Spleen (tissue), 7 donors: ENCODE measurements around a stretch of chr21.

DNA sequence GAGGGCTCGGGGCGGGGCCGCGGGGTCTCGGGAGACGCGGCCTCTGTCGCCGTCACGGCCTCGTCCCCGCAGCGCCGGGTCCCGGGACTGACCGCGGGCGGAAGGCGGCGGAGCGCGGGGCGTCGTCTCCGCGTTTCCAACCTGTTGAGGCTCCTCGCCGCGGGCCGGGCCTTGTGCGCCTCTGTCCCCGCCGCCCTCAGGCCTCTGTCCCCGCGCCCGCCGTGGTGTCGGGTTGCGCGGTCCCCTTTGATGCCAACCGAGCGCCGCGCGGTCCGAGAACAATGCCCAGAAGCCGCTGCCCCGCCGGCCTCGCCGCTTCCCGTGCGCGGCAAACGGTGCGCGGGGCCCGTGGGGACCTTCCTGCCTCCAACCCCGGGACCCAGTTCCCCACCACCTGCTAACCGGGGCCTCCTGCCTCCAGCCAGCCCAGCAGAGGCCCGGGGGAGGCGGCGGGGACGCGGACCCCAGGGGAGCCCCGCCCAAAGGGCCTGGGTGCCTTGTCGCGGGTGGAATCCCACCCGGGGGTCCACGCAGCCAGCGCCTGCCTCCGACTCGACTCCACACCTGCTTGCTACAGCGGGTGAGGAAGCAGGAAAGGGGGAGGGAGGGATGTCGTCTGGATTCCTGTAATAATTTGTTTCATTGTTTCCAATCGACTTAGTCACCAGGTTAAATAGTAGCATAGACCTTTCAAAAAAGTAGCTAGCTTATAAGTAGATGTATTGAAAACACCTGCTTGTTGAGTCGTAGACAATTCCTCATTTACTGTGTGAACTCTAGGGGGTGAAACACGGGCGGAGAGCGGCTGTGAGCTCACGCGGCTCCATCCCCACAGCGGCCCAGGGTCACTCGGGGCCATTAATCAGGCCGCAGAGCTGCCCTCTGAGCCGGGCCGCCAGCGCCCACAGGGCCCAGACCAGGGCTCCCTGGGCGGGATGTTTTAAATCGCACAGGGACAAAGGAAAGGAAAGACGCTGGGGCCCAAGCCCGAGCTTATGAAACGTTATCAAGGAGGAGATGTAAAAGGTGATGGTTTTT is 1.1 kb downstream of the COL18A1 start:
- PRO-cap, 4 experiments, result peak in 4 of 4 experiments; most common minus-strand start position 283 of the sequence (in 3)
- RAMPAGE, long total RNA, 4 experiments, result no peak in any of the 4 experiments

DNA sequence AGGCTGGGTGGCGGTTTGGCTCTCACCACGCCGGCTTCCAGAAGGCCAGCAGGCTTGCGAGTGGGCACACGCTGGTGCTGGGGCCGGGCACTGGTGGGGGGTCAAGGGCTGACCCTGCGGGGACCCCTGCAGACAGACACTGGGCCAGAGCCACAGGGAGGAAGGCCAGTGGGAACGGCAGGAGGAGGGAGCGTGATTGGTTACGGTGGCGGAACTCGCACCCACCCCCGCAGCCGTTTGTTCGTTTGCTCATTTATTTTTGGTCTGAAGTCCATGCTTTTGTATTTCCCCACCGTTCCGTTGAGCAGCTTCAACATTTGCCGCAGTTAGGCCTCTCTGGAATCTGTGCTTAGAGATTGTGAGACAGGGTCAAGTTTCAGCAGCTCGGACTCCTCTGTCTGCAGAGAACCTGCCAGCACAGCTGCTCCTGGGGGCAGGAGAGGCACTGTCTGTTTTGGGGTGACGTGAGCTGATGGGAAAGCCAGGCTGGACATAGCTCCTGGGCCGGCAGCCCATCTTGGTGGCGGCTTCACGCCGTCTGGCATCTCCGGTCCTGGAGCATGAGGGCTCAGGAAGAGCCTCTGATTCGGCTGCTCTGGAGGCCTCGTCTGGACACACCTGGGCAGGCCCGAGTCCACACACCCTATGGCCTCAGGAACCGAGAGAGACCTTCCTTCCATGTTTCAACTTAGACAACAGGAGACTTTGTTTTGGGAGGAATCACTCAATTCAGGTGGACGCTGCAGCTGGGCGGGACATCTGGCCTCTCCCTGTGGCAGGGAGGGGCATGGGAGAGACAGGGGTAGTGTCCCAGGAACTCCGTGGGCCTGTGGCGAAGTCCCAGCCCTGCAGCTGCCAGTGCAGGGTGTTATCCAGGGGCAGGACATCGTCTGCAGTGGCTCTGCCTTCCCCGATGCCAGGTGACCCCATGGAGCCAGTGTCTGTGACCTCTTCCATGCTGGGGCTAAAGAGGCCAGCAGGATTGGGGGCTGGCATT is 5.7 kb downstream of the COL18A1 start:
- PRO-cap, 4 experiments, result no peak in any of the 4 experiments
- RAMPAGE, long total RNA, 4 experiments, result no peak in any of the 4 experiments

GRCh38 chr21:45449381-45450294 is 44.7 kb downstream of the COL18A1 start:
- PRO-cap, 4 experiments, result no peak in any of the 4 experiments
- RAMPAGE, long total RNA, 4 experiments, result no peak in any of the 4 experiments

- PRO-cap, 4 experiments, result no peak in any of the 4 experiments
- RAMPAGE, long total RNA, 4 experiments, result no peak in any of the 4 experiments
Measured at GRCh38 chr21:45459652-45460093, 54.7 kb downstream of the COL18A1 start.

DNA sequence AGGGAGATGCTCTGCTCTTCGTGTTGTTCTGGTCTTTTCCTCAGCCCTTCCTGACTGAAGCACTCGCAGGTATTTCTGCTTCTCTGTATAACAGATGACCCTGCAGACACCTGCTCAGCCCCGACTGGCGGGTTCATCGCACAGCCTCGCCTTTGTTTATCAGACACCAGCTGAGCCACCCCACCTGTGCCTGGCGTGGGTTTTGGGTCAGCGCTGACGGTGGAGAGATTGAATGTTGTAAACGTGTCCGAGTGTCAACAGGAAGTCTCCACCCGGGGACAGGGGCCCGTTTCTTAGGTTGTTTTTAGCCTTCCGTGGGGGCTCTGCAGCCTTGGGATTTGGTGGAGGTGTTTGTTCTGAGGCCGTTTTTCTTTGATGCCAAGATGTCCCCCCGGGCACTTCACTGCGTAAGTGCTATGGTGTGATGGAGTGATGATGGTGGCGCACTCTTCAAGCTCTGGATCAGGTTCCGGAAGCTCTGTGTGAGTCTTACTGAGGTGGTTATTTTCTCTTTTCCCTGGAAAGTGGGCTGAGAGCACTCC is 60.2 kb downstream of the COL18A1 start:
- PRO-cap, 4 experiments, result no peak in any of the 4 experiments
- RAMPAGE, long total RNA, 4 experiments, result no peak in any of the 4 experiments

- PRO-cap, 4 experiments, result no peak in any of the 4 experiments
- RAMPAGE, long total RNA, 4 experiments, result no peak in any of the 4 experiments
Measured at GRCh38 chr21:45488533-45488868, 53.7 kb downstream of the SLC19A1 start.

DNA sequence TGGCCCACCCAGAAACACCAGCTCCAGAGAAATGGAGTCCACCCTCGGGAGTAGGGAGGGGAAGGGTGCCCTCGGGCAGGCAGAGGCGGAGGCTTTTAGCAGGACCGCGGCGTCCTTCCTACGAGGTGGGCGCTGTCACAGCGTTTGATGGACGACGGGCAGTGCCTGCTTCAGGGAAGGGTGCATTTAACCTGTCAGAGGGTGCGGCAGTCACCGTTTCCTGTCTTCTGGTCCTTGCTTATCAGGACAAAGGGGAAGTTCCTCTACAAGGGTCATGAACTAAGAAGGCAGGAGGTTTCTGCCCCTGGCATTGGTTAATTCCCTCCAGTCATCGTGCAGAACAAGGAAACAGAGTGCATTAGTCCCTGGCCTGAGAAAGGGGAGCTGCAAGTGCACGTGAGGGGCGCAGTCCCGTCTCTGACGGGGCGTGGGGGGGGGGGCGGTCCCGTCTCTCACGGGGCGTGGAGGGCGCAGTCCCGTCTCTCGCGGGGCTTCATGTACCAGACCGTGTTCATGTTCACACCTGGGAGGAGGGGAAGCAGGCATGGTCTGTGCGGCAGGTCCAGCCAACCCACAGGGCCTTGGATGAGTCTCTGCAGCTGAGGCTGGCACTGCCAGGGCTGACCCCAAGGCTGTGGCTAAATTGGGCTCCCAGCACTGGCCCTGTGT is 89.4 kb upstream of the COL6A1 start:
- PRO-cap, 4 experiments, result peak in 2 of 4 experiments; most common plus-strand start position 408 of the sequence (in 2); most common minus-strand start position 146 of the sequence (in 1)
- RAMPAGE, long total RNA, 4 experiments, result start-site peak on the plus strand in 2 of 4 experiments, centred at positions 295 to 300 of the sequence, 8 to 13 reads per replicate

DNA sequence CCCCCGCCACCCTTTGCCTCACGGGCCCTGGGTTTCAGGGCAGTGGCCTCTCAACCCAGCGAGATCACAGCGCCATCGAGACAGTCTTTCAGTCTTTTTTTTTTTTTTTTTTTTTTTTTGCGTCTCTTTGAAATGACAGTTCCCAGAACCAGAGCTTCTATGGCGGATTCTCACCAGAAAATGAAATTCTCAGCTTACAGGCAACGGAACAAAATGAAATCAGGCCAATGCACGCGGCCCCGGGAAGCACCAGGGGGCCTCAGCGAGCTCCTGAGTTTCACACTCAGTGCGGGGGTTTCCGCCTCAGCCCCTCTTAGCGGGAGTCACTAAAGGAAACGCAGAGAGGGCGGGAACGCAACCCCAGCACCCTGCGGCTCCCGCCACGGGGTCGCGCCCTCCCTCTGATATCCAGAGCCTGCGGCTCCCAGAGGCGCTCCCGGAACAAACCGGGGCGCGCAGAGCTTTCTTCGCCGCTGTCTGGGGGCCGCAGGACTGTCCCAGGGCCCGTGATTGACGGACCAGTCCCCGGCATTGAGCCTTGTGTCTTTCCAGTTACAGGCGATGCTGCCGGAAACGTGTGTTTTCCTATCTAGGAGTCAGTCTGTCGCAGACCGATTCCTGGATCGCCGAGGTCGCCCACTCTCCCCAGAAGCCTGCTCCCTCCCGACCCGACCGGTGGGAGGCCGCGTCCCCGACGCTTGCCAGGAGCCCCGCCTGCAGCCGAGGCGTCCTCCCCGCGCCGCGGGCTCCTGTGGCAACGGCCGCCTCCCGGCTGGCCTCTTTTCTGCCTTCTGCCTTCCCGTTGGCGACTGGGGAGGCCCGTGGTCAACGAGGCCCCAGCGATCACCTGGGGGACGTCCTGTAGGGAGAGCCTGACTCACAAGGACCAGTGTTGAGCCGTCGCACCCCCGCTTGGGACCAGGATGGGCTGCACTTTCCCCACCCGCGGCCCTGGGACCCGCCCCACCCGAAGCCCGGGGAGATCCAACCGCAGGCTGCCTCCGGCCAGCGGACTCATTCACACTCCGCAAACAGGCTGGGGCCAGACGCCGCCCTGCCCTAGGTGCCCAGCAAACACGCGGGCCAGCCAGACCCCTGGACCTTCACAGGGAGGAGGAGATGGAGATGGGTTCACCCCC is 7.7 kb upstream of the COL6A1 start:
- PRO-cap, 4 experiments, result peak in 4 of 4 experiments; most common plus-strand start position 340 of the sequence (in 3); most common minus-strand start position 182 of the sequence (in 4)
- RAMPAGE, long total RNA, 4 experiments, result no peak in any of the 4 experiments

GRCh38 chr21:45976591-45977151 is 4.9 kb upstream of the COL6A1 start:
- PRO-cap, 4 experiments, result no peak in any of the 4 experiments
- RAMPAGE, long total RNA, 4 experiments, result no peak in any of the 4 experiments

DNA sequence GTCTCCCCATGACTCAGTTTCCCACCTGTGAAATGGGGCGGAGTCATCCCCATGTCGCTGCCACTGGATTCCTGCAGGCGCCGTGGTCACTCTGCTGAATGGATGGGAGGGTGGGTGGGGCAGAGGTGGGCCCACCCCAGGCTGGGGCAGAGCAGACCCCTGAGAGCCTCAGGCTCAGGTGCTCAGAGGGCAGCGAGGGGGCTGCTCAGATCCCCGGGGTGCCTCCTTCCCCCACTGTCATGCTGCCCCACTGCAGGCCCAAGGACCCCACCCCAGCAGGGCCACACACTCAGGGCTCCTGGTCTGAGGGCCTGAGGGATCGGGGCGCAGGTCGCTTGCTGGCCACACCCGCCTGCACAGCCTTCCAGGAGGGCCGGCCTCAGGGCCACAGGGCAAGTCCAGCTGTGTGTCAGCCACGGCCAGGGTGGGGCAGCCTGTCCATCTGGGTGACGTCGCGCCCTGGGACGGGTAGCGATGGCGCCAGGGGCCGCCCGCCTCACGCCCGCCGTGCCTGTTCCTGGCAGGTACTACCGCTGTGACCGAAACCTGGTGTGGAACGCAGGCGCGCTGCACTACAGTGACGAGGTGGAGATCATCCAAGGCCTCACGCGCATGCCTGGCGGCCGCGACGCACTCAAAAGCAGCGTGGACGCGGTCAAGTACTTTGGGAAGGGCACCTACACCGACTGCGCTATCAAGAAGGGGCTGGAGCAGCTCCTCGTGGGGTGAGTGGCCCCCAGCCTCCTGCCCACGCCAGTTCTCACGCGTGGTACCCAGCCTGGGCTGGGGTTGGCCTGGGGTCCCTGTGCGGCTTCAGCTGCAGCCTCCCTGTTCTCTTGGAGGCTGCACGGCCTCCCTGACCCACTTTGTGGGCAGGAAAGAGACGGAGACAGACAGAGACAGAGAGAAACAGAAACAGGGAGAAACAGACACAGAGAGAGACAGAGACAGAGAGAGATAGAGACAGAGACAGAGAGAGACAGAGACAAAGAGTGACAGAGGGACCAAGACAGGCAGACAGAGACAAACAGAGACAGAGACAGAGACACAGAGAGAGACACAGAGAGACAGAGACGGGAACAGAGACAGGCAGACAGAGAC is 2.5 kb downstream of the COL6A1 start:
- PRO-cap, 4 experiments, result no peak in any of the 4 experiments
- RAMPAGE, long total RNA, 4 experiments, result start-site peak on the plus strand in 2 of 4 experiments, centred at positions 681 to 721 of the sequence, 38 to 50 reads per replicate

GRCh38 chr21:46028987-46029644 is 47.5 kb downstream of the COL6A1 start:
- PRO-cap, 4 experiments, result no peak in any of the 4 experiments
- RAMPAGE, long total RNA, 4 experiments, result no peak in any of the 4 experiments

GRCh38 chr21:46054393-46055059 is 43.4 kb upstream of the COL6A2 start:
- PRO-cap, 4 experiments, result no peak in any of the 4 experiments
- RAMPAGE, long total RNA, 4 experiments, result no peak in any of the 4 experiments

- PRO-cap, 4 experiments, result peak in 4 of 4 experiments; most common plus-strand start chr21:46056762 (in 1); most common minus-strand start chr21:46056589 (in 3)
- RAMPAGE, long total RNA, 4 experiments, result no peak in any of the 4 experiments
Measured at GRCh38 chr21:46056406-46057319, 41.2 kb upstream of the COL6A2 start.

DNA sequence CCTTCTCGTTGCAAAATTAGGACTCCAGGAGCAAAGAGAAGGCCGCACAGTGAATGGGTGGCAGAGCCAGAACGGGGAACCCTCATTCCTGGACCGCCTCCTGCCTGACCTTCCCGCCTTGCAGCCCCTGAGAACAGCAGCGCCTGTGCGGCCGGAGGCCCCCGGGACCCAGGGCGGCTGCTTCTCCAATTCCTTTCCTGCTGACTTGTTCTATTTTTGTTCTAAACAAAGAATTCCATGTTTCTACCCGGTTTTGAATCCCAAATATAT is 32.0 kb upstream of the COL6A2 start:
- PRO-cap, 4 experiments, result no peak in any of the 4 experiments
- RAMPAGE, long total RNA, 4 experiments, result no peak in any of the 4 experiments

GRCh38 chr21:46132100-46132837 is 23.1 kb downstream of the FTCD start:
- PRO-cap, 4 experiments, result no peak in any of the 4 experiments
- RAMPAGE, long total RNA, 4 experiments, result no peak in any of the 4 experiments

GRCh38 chr21:46152340-46152836 is 3.0 kb downstream of the FTCD start:
- PRO-cap, 4 experiments, result no peak in any of the 4 experiments
- RAMPAGE, long total RNA, 4 experiments, result no peak in any of the 4 experiments

DNA sequence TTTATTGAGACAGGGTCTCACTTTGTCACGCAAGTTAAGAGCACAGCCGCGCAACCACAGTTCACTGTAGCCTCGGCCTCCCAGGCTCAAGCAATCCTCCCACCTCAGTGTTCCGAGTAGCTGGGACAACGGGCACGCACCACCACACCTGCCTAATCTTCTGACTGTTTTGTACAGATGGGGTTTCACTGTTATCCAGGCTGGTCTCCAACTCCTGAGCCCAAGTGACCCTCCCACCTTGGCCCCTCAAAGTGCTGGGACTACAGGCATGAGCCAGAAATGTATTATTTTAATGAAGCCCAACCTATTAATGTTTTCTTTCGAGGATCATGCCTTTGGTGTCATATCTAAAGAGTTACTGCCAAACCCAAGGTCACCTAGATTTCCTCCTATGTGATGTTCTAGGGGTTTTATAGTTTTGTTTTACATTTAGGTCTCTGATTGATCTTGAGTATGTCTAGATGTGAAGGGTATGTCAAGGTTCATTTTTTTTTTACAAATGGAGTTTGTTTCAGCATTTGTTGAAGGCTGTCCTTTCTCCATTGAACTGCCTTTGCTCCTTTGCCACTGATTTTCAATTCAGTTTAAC is 3.1 kb upstream of the SPATC1L start:
- PRO-cap, 4 experiments, result no peak in any of the 4 experiments
- RAMPAGE, long total RNA, 4 experiments, result no peak in any of the 4 experiments

- PRO-cap, 4 experiments, result no peak in any of the 4 experiments
- RAMPAGE, long total RNA, 4 experiments, result no peak in any of the 4 experiments
Measured at GRCh38 chr21:46346096-46346327, 22.1 kb downstream of the PCNT start.

GRCh38 chr21:46393904-46394847 is 64.5 kb upstream of the DIP2A start:
- PRO-cap, 4 experiments, result no peak in any of the 4 experiments
- RAMPAGE, long total RNA, 4 experiments, result no peak in any of the 4 experiments

DNA sequence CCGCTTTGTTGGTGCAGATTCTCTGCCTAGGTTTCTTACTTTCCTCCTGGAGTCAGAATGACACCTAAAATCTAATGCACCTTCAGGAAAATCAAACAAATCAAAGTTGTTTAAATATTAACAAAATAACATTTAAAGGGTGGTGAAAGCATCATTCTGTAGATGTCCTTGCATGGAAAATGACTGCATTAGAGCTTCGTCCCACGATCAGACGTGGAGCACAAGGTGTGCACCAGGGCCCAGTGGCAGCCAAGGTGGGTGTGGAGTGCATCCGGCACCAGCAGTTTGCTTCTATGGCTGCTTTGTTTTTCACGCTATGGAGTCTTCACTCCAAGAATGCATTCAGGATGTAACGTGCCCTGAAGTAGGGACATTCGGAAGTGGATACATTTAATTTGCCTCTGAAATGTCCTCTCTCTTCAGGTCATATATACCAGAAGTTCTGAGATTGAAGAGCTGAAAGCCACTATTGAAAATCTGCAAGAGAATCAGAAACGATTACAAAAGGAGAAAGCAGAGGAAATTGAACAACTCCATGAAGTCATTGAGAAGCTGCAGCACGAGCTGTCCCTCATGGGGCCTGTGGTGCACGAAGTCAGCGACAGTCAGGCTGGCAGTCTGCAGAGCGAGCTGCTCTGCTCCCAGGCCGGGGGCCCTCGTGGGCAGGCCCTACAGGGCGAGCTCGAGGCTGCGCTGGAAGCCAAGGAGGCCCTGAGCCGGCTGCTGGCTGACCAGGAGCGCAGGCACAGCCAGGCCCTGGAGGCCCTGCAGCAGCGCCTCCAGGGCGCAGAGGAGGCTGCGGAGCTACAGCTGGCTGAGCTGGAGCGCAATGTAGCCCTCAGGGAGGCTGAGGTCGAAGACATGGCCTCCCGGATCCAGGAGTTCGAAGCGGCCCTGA is 47.7 kb upstream of the DIP2A start:
- PRO-cap, 4 experiments, result no peak in any of the 4 experiments
- RAMPAGE, long total RNA, 4 experiments, result no peak in any of the 4 experiments